Uterus (tissue), 7 donors: ENCODE data around the genes FLT1 and POMP.

DNA sequence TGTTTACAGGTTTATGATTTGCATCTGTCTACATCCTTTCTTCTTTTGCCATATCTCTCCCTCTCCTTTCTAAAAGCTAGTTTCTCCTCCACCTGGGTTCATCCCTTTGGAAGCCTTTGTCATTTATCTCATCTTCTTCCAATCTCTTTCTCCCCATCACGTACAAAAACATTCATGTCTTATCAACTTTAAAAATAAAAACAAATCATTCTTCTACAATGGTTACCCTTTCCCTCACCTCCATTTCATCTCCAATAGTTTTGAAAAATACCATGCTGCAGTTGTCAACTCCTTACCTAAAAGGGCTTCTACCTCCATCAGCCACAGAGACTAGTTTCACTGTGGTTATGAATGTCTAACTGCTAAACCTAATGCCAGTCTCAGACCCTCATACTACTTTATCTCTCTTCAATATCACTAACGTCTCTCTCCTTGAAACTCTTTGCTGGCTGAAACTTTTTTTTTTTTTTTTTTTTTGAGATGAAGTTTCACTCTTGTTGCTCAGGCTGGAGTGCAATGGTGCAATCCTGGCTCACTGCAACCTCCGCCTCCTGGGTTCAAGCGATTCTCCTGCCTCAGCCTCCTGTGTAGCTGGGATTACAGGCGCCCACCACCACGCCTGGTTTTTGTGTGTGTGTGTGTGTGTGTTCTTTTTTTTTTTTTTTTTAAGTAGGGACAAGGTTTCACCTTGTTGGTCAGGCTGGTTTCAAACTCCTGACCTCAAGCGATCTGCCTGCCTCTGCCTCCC is 27.0 kb downstream of the LNX2 start:
- PRO-cap, 4 experiments, result no peak in any of the 4 experiments
- RAMPAGE, long total RNA, 2 experiments, result no peak in any of the 2 experiments
- RRBS, result no CpG with 5 or more reads among the region's 7 CpGs

DNA sequence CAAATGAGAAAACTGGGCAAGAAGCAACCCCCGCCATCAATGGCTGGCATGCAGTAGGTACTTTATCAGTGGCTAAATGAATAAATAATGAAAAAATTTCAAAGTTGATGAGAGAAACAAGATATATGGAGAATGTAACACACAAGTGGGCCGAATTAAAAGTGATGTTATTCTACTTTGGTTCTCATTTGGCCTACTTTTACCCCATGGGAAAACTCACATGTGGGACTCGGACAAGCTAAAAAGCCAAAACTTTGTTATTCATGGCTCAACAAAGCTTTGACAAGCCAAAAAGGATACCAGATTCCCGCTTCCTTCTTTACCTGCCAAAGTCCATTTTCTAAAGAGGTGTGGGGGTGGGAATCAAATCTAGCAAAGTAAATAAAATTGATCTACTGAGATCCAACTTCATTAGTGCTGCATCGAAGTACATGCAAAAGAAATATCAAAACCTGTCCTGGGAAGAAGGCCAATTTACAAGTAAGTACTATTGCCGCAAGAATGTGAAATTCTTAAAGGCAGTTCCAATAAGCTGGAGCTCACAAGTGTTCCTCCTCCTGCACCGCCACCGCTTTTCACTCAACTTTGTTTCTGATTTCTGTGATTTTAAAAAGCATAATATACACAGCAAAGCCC is 1.2 kb downstream of the LNX2 start:
- PRO-cap, 4 experiments, result no peak in any of the 4 experiments
- RAMPAGE, long total RNA, 2 experiments, result no peak in any of the 2 experiments
- RRBS, result no CpG with 5 or more reads among the region's 8 CpGs

GRCh38 chr13:28214216-28214455 is 75.8 kb downstream of the PAN3 start:
- PRO-cap, 4 experiments, result no peak in any of the 4 experiments
- RAMPAGE, long total RNA, 2 experiments, result no peak in any of the 2 experiments
- RRBS, result no CpG with 5 or more reads among the region's 2 CpGs

GRCh38 chr13:28422659-28423580 is 72.0 kb downstream of the FLT1 start:
- PRO-cap, 4 experiments, result no peak in any of the 4 experiments
- RAMPAGE, long total RNA, 2 experiments, result no peak in any of the 2 experiments
- RRBS, result no CpG with 5 or more reads among the region's 9 CpGs

DNA sequence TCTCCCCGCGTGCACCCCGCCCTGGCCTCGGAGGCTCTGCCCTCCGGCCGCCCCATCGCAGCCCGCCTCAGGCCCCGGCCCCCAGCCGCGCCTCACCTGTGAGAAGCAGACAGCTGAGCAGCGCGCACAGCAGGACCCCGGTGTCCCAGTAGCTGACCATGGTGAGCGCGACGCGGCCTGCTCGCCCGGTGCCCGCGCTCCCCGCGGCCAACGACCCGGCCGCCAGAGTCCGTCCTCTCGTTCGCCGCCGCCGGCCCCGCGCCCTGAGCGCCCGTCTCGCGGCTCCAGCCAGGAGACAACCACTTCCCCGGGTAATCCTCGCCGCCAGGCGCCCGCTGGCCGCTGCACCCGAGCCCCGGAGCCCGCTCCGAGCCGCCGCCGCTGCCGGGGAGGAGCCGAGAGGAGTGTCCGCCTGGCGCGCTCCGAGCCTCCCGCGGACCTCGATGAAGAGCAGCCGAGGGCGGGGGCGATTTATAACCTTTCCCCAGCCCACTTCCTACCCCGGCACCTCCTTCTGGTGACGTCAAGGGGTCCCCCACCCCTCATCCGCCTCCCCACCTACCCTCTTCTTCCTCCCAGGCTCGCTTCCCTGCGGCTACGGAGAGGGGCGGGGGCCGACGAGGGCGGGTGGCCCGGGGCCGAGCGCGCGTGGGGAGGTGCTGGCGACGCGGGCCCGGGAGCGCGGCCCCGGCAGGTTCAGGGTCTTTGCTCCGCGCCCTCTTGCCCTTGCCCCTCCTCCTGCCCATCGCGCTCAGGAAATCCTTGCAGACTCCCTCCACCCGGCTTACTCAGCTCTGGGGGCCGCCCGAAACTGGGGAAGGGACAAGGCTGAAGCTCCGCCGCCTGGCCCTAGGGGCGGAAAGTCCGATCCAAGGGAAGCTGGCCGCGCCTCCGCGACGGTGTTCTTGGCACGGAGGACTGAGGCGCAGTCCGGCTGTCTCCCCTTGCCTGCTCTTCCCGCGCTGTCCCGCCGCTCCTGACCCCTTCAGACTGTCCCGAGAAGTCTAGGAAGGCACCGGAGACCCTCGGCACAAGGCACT is at the start of gene FLT1:
FLT1 (minus strand) TSS at position 445 of the 1,040 bp plus-strand sequence.
- PRO-cap, 4 experiments, result peak in 4 of 4 experiments; most common plus-strand start position 665 of the sequence (in 4); most common minus-strand start position 445 of the sequence (in 4)
- RAMPAGE, long total RNA, 2 experiments, result no peak in any of the 2 experiments
- RRBS, result 3% methylated on average over 68 of the region's 112 CpGs

DNA sequence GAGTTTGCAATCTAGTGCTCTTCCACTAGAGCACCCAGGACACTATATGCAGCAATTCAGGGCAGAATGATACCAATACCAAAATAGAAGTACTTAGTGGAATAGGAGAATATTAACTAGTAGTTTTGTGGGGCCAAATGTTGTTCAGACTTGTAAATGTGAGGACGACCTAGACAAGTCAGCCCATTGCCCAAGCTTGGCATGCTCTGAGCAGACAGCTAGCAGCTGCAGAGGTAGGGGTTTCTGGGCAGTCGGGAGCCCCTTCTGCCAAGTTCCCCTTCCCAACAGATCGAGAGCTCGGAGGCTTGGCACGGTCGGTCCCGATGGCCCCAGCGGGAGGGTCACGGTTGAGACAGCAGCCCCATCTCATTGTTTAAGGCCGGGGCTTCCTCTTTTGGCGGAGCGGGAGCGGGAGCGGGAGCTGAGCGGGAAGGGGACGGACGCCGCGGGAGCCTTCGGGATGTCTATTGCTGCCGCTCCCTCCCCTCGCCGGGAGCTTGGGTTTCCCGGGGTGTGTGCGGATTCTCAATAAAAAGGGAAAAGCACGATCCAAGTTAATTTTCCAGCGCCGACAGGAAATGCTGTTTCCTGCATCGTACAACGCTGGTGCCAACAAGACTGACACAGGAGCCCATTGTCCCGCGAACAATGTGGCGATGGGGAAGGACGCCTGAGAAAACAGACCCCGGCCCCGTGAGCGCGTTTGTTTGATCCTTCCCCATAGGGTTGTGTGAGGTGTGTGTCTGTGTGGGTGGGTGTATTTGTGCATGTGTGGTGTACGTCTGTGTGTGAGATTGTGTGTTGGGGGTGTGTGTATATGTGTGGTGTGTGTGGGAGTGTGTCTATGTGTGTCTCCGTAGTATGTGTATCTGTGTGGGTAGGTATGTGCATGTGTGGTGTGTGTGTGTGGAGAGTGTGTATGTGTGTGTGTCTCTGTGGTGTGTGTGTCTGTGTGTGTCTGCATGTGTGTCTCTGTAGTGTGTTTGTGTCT is 36.2 kb upstream of the FLT1 start:
- PRO-cap, 4 experiments, result peak in 1 of 4 experiments; most common plus-strand start position 637 of the sequence (in 1); most common minus-strand start position 469 of the sequence (in 1)
- RAMPAGE, long total RNA, 2 experiments, result no peak in any of the 2 experiments
- RRBS, result 3% methylated on average over 8 of the region's 40 CpGs

DNA sequence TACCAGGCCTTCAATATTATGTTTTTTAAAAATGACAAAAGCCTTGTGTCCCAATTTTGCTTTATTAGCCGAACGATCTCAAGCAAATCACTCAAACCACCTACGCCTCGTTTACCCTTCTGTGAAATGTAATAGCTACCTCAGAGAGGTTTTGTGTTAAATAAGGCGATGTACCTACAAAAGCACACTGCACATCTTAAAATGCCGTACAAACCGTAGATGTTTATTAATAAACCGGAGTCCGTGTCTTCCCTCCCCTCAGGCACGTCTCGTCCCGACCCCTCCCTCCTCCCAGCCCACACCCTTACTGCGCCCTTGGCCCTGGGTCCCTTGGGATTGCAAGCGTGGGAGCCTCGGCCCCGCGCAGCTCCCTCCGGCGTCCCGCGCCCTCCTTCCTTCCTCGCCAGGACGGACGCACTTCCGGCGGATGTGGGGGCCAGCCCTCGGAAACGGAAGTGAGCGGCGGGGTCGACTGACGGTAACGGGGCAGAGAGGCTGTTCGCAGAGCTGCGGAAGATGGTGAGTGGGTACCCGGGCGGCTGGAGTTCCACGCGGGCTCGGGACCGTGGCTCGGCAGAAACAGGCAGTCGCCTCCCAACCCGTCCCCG is at the start of gene POMP:
POMP (plus strand) TSS at position 462 of the 608 bp plus-strand sequence.
- PRO-cap, 4 experiments, result peak in 4 of 4 experiments; most common plus-strand start position 465 of the sequence (in 3); most common minus-strand start position 410 of the sequence (in 4)
- RAMPAGE, long total RNA, 2 experiments, result start-site peak on the plus strand in 2 of 2 experiments, centred at positions 474 to 478 of the sequence, 805 to 2,176 reads per replicate
- RRBS, result 2% methylated on average over 22 of the region's 45 CpGs

- PRO-cap, 4 experiments, result no peak in any of the 4 experiments
- RAMPAGE, long total RNA, 2 experiments, result no peak in any of the 2 experiments
- RRBS, result no CpG with 5 or more reads among the region's 6 CpGs
These were observed 131.2 kb downstream of the SLC7A1 start for GRCh38 chr13:29464164-29464789.

- PRO-cap, 4 experiments, result no peak in any of the 4 experiments
- RAMPAGE, long total RNA, 2 experiments, result no peak in any of the 2 experiments
- RRBS, result no CpG with 5 or more reads among the region's 1 CpG
These were observed 38.3 kb downstream of the UBL3 start for GRCh38 chr13:29812044-29812546.

- PRO-cap, 4 experiments, result no peak in any of the 4 experiments
- RAMPAGE, long total RNA, 2 experiments, result start-site peak on the minus strand in 1 of 2 experiments, at chr13:29828509-29828589 at its widest, 12 reads per replicate
- RRBS, result no CpG with 5 or more reads among the region's 23 CpGs
These were observed 21.9 kb downstream of the UBL3 start for GRCh38 chr13:29828069-29829307.

DNA sequence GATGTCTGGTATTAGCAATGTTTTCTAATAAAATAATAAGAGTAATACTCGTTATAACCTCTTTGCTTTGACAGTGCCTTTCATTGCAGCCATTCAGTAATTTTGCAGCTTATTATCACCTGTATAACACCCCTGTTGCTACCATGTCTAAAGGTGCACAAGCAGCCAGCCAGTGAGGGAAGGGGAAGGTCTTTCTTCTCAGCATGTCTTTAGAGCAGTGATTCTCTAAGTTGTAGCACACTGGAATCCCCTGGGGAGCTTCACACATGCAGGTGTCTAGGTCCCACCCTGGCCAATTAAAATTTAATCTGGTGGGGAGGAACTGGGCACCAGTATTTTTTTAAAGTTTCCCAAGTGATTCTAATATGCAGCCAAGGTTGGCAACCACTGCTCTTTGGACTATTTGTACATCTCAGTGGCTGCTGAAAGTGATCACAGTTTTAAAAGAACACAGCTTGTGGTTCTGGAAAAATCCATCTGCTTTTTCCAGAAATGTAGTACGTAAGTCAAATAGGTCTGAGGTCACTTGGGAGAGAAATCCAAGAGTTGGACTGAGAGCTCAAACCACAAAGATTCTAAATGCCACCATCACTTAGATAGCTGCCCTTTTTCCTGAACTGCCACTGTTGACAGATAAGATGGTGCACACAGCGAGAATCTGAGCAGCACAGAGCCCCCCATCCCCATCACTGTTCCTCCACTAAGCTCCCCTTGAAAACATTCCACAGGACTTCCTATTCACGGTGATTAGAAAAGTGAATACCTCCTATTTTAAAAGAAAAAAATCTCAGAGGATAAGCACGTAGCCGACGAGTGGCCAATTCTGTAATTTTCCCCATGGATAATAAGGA is 10.7 kb upstream of the KATNAL1 start:
- PRO-cap, 4 experiments, result no peak in any of the 4 experiments
- RAMPAGE, long total RNA, 2 experiments, result no peak in any of the 2 experiments
- RRBS, result no CpG with 5 or more reads among the region's 7 CpGs

DNA sequence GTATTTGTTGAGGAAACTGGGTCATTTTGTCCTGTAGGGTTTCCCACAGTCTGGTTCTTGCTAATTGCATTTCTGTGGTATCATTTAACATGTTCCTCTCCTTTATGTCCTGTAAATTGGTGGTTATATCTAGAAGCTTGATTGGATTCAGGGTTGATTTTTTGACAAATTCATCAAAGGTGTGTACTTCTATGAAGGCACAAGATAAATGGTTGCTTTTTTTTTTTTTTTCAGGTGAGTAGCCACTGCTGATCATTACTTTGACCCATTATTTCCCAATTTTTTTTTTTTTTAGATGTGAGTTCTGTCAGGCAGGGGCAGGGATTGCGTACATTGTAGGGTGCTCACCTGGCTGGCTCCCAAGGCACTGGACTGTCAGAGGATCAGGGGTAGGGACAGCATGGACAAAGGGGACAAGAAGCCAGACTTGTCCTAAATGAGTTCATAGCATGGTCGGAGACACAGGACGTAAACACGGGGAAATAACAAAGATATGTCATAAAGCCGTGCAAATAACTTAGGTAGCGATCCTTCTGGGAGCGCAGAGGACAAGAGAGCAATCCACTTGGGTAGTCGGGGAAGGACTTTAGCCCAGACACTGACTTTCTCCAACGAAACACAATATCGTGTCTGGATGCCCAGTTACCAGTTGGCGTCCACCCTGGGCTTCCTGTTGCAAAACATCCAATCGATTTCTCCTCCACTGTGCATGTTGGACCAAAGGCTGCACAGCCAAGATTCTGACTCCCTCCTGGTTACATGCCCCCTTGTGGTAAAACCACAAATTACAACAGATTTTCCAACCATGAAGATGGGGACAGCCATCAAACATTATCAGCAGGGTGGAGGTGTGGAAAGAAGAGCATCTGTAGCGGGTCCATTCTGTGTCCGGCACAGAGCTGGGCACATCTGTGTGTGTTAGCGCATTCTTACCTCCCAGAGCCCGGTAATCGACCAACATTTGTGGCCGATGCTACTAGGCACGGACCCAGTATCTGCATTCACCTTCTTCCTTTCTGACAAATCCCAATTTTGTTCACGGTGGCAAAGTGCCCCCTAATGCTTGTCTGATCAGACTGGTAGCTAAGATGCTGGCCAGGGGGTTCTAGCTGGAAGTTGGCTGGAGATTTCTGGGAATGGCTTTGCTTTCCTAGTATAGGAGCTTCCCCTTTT is 27.5 kb upstream of the KATNAL1 start:
- PRO-cap, 4 experiments, result no peak in any of the 4 experiments
- RAMPAGE, long total RNA, 2 experiments, result no peak in any of the 2 experiments
- RRBS, result no CpG with 5 or more reads among the region's 20 CpGs

GRCh38 chr13:30389108-30390143 is 32.9 kb upstream of the UBE2L5 start:
- PRO-cap, 4 experiments, result no peak in any of the 4 experiments
- RAMPAGE, long total RNA, 2 experiments, result no peak in any of the 2 experiments
- RRBS, result no CpG with 5 or more reads among the region's 18 CpGs

- PRO-cap, 4 experiments, result no peak in any of the 4 experiments
- RAMPAGE, long total RNA, 2 experiments, result no peak in any of the 2 experiments
- RRBS, result no CpG with 5 or more reads among the region's 2 CpGs
These were observed 16.9 kb upstream of the UBE2L5 start for GRCh38 chr13:30405362-30405847.

DNA sequence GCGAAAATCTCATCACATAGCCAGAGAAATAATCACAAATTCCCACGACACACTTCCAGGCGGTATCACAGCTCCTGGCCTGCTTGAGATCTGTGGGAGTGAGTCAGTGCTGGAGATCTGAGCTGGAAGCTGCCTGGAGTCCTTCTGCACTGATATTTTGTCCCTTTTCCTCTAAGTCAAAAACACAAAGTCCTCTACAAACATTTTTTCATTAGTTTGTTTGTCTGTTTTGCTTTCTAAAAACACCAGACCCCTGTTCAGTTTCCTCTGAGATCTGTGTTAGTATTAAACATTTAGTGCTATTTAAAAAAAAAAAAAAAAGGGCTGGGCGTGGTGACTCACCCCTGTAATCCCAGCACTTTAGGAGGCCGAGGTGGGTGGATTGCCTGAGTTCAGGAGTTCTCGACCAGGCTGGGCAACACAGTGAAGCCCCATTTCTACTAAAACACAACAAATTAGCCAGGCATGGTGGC is 12.3 kb upstream of the UBE2L5 start:
- PRO-cap, 4 experiments, result peak in 4 of 4 experiments; most common plus-strand start position 101 of the sequence (in 4); most common minus-strand start position 92 of the sequence (in 3)
- RAMPAGE, long total RNA, 2 experiments, result no peak in any of the 2 experiments
- RRBS, result no CpG with 5 or more reads among the region's 6 CpGs

- PRO-cap, 4 experiments, result peak in 3 of 4 experiments; most common plus-strand start chr13:30421303 (in 1); most common minus-strand start chr13:30421208 (in 2)
- RAMPAGE, long total RNA, 2 experiments, result no peak in any of the 2 experiments
- RRBS, result no CpG with 5 or more reads among the region's 15 CpGs
These were observed 1.2 kb upstream of the UBE2L5 start for GRCh38 chr13:30421118-30421502.

- PRO-cap, 4 experiments, result no peak in any of the 4 experiments
- RAMPAGE, long total RNA, 2 experiments, result no peak in any of the 2 experiments
- RRBS, result no CpG with 5 or more reads among the region's 9 CpGs
These were observed 337 bp downstream of the UBE2L5 start for GRCh38 chr13:30422598-30423062.

- PRO-cap, 4 experiments, result peak in 4 of 4 experiments; most common plus-strand start chr13:30617101 (in 2); most common minus-strand start chr13:30616995 (in 4)
- RAMPAGE, long total RNA, 2 experiments, result no peak in any of the 2 experiments
- RRBS, result no CpG with 5 or more reads among the region's 26 CpGs
These were observed 780 bp upstream of the USPL1 start for GRCh38 chr13:30616813-30617466.

DNA sequence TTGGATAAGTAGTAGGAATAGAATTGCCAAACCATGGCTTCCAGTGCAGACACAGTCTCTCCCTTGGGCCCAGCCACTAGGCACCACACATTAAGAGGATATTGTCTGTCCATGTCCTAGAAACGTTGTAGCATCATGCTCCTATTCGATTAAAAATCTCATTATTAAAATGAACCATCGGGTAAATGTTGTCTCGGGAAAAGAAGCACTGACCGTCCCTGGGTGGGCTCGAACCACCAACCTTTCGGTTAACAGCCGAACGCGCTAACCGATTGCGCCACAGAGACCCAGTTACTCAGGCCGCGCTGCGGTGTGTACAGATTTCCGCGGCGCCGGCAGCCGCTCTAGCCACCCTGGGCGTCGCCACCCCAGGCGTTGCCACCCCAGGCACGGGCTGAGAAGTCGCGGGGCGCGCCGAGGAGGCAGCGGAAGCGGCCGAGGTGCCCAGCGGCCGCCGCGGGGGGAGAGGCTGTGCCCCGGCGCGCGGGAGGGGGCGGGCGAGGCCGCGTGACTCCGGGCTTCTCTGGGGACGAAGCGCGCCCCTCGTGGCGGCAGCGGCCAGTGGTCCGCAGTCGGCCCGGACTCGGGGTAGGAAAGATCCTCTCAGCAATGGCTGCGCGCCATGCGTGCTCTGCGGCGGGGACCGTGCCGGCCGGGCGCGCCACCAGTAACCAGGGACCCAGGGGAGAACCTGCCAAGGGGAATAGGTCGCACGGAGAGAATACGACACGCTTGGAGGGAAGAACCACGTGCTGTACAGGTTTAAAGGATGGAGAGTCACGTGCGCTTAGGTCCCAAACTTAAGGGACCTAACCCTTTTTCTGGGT is 56.2 kb downstream of the USPL1 start:
- PRO-cap, 4 experiments, result peak in 4 of 4 experiments; most common plus-strand start position 561 of the sequence (in 2); most common minus-strand start position 293 of the sequence (in 2)
- RAMPAGE, long total RNA, 2 experiments, result no peak in any of the 2 experiments
- RRBS, result 2% methylated on average over 26 of the region's 72 CpGs

DNA sequence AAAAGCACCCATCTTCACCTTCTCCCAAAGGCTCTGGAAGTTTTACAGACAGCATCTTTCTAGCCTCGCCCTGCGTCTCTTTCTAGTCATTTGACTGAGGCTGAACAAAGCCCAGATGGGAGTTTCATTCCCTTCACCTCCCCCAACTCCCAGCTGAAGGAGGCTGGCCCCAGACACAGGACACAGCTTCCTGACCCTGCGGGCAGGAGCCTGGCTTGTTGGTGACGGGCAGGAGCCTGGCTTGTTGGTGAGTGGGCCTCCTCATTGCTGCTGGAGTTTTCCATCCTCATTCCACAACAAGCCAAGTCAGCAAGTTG is 74.8 kb downstream of the ALOX5AP start:
- PRO-cap, 4 experiments, result no peak in any of the 4 experiments
- RAMPAGE, long total RNA, 2 experiments, result no peak in any of the 2 experiments
- RRBS, result no CpG with 5 or more reads among the region's 4 CpGs